Subcutaneous preadipocyte (primary cell): ENCODE measurements around the gene STK32B.

DNA sequence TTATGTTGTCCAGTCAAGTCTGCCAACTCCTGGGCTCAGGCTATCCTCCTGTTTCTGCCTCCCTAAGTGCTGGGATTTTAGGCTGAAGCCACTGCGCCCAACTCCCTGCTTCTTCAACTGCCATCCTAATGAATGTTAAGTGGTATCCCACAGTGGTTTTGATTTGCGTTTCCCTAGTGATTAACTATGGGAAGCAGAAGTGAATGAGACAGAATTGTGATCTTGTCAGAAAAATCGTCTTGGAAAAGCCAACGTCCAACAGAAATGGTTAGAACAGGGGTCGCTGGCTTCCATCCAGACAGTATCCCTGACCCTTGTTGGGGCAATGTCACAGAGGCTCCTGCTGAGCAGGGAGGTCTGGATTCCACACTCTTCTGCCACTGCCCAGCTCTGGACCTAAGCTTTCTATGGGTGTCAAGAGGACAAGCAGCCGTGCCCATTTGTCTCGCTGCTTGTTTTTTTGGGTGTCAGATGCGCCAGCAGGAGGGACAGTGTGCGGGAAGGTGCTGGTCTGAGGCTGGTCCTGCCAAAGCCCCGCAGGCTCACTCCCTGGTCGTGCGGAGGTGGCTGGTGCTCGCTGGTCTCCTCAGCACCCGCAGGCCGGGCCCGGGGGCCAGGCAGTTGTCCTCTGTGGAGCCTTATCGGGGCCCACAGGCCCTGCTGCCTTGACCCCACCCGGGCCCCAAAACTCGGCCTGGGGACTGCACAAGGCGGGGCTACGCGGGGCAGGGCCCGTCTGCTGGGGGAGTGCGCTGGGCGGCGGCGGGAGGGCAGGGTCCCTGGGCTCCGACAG, 697 bp upstream of the ADD1 start:
- CAGE, long polyA plus RNA: no peak

DNA sequence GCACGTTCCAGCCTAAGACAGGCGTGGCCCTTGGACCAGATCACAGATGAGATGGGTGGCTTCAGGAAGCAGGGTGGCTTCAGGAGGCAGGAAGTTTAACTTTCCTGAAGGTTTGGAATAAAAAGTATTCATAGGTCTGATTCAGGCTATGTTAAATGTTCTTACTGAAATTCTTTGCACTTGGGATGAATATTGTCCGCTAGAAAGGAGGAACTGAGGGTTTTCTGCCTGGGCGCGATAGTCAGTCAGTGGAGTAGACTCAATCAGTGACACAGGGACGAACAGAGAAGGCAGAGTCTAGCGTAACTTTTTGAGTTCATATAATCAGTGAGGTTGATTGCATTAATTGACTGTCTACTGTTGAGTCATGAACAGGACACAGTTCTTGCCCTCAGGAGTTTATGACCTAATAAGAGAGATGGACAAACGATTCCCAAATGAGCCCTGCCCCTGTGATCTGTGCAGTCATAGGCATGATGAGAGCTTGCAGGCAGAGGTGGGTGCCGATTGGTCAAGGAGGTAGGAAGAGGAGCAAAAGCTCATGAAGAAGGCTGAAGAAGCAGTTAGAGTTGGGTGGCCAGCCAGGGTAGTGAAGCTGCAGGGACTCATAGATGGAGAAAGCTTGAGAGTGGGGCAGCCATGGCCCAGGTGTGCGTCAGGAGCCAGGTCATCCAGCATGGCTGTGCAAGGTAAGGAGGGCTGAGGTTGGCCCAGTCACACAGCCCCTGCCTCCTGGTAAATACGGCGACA, 33.9 kb downstream of the MFSD10 start:
- CAGE, long polyA plus RNA: no peak

- CAGE, long polyA plus RNA: no peak
Observed at GRCh38 chr4:2924676-2925300, 9.8 kb downstream of the MFSD10 start.

DNA sequence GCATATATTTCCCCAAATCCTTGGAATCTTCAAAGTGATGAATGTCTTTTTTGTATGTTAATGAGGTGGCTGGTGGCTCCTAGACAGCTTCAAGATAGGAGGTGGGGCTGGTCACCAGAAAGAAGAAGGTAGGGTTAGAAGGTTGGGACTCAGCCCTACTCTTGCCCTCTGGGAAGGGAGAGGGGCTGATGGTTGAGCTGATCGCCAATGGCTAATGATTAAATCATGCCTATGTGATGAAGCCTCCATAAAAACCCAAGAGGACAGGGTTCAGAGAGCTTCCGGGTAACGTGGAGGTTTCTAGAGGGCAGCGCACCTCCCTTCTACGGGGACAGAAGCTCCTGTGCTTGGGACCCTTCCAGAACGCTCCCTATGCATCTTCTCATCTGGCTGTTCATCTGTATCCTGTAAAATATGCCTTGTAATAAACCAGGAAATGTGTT, 29.8 kb upstream of the HTT start:
- CAGE, long polyA plus RNA: no peak

DNA sequence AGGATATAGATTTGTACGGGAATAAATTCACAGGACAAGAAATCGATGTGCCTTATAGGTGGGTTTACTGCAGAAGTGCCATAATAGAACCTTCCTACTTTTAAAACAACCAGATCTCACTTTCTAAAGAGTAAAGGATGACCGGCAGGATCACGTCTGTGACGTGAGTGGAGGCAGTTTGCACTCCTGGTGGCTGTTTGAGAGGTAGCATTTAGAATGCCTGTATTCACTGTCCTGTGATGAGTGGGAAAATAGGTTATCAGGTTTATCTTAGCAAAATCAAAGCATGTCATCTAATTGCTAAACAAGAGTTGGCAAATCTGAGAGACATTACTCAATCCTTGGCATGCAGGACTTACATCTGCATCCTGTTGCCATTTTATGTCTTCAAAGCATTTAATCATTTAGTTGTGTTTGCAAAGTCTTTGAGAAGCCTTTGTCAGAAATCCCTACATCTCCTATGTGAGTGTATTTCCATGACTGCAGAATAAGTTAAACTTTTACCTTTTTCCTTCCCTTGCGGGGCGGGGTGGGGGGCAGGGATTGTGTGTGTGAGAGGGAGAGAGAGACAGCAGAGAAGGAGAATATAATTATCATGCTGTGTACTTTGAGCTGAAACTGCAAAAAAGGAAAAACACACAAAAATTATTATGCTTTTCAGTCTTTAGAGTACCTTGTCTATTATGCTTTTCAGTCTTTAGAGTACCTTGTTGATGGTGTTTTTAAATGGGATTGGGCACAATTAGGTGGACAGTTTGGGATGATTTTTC, 41.4 kb upstream of the MSANTD1 start:
- CAGE, long polyA plus RNA: no peak

DNA sequence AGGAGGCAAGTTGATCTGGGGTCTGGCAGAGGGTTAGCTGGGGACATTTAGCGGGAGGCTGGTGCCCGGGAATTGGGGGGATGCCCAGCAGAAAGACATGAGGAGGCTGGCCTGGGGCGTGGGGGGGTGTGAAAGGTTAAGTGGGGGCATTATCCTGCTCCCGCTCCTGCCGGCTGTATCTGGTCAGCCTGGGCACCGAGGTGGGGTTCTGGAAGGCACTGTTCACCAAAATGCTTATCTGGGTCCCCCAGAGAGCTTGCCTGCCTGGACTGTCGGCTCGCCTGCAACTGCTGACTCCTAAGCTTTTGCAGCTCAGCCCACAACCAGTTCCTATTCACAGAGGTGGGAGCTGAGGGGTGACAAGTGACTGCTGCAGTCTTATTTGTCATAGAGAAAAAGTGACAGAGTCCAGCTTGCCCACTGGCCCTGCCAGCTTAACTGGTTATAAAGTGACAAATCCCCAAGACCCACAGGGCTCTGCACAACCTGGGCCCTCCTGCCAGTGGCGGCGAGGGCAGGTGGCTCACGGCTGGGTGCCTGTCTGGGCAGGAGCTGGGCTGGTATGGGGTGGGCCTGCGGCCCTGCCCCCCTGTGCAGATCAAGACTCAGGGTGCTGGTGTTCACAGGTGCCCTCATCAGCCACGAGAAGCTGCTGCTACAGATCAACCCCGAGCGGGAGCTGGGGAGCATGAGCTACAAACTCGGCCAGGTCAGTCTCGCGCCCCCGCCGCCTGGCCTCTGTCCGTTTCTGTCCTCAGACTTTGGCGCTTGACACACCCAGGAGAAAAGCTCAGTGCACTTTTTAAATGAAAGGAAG, 23.7 kb upstream of the MSANTD1 start:
- CAGE, long polyA plus RNA: no peak

DNA sequence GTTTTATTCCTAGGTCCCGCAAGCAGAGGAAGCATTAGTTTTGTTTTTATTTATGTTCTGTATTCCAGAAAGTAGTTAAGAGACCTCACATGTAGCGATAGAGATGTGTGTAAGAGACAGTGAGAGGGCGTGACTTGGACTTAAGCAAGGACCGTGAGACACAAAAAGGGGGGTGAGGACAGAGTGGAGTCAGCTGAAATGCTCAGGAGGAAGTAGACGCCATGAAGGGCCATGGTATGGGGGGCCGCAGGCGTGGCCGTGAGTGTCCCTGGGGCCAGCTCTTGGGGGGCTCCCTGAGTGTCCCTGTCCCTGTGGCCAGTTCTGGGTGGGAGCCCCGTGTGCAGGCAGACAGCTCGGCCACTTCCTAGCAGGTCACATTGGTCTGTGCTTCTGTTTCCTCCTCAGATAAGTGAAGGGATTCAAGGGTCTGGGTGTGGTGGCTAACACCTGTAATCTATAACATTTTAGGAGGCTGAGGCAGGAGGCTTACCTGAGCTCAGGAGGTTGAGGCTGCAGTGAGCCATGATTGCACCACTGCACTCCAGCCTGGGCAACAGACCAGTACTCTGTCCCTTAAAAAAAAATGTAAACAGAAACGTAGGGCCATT, 23.0 kb upstream of the MSANTD1 start:
- CAGE, long polyA plus RNA: no peak

DNA sequence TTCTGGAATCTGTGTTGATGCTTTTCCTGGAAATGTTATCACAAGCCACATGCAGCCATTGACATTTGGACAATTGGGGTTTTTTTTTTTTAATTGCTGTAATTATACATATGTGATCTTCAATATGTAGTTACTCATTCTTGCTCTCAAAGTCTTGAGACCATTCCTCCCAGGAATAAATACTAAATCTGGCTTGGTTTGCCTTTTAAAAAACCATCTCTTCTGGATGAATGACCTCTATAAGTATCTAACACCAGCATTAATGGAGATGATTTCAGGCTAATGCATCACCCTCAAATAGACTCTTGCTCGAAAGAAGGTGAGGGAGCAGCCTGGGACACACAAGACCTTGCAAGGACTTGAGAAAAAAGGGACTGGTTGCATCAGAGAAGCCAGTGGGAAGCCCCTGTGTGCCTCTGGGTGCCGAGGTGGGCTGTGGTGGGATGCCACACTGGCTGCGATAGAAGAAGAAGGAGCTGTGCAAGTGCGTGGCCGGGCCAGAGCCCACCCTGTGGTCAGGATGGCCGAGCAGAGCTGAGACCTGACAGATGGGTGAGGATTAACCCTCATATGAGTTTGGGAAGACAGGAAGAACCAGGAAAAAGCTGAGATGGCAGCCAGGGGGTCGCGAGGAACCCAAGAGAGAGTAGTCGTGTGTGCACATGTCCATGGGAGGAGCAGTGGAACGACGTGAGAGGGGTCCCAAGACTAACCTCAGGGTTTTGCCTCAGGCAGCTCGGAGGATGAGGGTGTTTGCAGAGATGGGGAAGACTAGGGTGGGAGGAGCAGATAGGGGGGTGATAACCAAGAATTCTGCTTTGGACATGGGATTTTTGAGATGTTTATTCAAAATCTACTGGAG, 44.7 kb upstream of the HGFAC start:
- CAGE, long polyA plus RNA: no peak

DNA sequence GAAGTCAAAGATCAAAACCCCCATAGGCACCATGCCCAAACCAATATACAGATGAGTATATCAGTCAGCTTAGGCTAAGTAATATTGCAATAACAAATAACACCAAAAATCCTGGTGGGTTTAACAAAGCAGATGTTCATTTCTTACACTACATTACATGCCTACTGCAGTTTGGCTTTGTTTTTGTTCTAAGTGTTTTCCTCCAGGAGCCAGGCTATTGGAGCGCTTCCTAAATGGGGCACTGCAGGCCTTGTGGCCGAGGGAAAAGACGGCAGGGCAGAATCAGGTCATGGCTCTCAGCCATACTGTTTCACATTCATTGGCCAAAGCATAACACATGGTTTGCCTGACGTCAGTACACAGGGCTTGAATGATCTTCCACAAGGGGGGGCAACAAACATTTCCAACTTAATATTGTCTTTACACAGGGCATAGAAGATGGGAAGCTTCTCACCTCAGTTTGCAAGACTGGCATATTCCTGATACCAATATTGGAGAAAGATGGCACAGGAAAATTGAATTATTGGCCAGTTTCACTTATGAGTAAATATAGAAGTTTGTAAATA, 42.0 kb upstream of the HGFAC start:
- CAGE, long polyA plus RNA: no peak

- CAGE, long polyA plus RNA: no peak
Observed at GRCh38 chr4:3442744-3443069, 939 bp downstream of the HGFAC start.

DNA sequence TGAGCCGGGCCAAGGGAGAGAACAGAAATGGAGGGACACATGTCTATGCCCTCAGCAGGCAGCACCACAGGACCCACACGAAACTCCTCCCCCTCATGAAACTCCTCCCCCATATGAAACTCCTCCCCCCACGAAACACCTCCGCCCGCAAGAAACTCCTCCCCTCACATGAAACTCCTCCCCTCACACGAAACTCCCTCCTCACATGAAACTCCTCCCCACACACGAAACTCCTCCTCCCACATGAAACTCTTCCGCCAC, 14.9 kb downstream of the ADRA2C start:
- CAGE, long polyA plus RNA: no peak

GRCh38 chr4:4444200-4444874, 57.4 kb downstream of the NSG1 start:
- CAGE, long polyA plus RNA: no peak

GRCh38 chr4:4540927-4541655, 757 bp downstream of the STX18 start:
- CAGE, long polyA plus RNA: no peak

DNA sequence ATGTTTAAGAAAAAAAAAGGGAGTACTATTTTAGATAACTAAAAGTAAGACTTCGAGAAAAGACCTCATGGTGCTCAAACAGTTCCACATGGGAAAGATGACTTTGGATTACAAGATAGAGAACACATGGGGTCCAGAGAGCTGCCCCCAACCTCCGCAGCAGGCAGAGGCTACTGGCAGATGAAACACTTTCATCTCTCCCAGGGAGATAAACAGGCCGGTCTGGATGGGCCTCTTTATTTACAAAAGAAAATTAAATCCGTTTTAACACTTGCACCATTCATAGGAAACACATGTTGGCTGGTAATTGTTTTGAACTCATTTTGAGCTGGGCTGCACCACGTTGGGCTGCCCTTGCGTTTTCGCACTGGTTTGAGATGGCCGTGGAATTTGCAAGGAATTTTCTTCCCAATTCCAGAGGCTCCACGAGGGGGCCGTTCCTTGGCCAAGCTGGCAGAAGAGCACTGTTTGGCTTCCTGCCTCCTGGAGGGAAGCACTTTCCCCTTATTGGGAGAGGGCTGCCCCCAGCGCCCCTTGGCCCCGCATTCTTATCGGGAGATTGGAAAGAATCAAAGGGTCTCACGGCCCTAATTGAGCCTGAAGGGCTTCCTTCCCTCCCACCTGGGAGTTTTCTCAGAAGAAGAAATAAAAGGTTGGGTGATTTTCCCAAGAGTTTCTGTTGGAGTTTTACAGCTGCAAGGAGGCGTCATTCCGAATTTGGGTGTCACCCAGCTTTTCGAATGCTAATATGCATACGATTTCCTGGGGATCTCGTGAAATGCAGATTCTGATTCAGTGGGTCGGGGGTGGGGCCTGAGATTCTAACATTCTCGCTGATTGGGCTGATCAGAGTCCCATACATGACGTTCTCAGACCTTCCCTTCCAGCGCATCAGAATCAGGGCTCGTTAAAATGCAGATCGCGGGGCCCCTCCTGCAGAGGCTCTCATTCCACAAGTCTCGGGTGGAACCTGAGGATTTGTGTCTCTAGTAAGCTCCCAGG, 125.5 kb upstream of the STX18 start:
- CAGE, long polyA plus RNA: no peak

DNA sequence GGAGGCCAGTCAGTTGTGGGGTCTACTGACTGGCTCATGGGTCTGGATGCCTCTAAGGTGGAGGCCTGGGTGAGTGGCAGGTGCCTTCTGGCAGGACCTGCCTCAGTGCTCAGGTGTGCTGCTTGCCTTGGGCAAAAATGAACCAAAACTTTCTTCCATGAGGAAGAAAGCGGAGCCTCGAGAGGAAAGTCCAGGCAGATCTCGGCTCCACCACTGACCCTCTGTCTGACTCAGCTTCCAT, 144.1 kb upstream of the STX18 start:
- CAGE, long polyA plus RNA: no peak

GRCh38 chr4:4865295-4865735, 5.8 kb downstream of the MSX1 start:
- CAGE, long polyA plus RNA: no peak

DNA sequence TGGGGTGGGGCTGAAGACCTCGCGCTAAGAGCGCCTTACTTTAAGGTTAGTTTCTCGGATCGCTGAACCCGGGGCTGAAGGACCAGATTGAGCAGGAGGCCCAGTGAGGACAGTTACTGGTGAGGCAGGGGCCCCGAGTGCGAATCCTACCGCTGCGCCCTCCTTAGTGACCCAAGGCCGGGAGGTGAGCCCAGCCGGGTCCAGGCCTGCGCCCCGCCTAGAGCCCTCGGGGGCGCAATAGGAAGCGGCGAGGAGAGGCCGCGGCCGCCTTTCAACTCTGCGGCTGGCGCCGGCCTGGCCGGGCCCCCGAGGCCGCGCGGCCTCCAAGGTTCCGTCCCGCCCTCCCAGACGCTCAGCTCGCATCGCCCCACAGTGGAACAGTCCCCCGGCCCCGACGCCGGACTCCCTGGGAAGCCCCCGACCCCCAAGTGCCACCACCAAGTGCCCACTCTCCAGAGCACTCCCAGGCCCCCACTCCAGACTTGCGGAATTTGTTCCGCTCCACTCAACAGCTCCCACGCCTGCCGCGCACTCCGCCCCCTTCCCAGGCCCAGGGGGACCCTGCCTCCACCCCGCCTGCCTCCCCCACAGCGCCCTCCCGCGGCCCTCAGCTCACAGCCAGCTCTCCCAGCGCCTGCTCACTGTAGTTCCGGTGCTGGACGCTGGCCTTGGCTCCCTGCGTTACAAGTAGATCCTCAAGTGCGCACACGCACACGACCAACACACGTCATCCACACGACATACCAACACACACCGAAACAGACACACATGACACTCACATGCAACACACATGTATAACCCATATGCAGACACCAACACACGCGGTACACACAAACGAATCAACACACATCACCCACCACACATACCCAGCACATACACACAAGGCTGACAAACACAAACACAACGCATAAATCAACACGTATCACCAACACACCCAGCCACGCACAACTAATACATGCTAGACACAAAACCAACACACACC, 7.9 kb downstream of the MSX1 start:
- CAGE, long polyA plus RNA: no peak

- CAGE, long polyA plus RNA: no peak
Observed at GRCh38 chr4:5051080-5051957, at the start of gene STK32B. TSS of gene STK32B (plus strand) at chr4:5051480.

DNA sequence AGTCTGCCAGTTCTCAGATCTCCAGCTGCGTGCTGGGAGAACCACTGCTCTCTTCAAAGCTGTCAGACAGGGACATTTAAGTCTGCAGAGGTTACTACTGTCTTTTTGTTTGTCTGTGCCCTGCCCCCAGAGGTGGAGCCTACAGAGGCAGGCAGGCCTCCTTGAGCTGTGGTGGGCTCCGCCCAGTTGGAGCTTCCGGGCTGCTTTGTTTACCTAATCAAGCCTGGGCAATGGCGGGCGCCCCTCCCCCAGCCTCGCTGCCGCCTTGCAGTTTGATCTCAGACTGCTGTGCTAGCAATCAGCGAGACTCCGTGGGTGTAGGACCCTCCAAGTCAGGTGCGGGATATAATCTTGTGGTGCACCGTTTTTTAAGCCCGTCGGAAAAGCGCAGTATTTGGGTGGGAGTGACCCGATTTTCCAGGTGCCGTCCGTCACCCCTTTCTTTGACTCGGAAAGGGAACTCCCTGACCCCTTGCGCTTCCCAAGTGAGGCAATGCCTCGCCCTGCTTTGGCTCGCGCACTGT, 264.4 kb downstream of the EVC2 start:
- CAGE, long polyA plus RNA: no peak

DNA sequence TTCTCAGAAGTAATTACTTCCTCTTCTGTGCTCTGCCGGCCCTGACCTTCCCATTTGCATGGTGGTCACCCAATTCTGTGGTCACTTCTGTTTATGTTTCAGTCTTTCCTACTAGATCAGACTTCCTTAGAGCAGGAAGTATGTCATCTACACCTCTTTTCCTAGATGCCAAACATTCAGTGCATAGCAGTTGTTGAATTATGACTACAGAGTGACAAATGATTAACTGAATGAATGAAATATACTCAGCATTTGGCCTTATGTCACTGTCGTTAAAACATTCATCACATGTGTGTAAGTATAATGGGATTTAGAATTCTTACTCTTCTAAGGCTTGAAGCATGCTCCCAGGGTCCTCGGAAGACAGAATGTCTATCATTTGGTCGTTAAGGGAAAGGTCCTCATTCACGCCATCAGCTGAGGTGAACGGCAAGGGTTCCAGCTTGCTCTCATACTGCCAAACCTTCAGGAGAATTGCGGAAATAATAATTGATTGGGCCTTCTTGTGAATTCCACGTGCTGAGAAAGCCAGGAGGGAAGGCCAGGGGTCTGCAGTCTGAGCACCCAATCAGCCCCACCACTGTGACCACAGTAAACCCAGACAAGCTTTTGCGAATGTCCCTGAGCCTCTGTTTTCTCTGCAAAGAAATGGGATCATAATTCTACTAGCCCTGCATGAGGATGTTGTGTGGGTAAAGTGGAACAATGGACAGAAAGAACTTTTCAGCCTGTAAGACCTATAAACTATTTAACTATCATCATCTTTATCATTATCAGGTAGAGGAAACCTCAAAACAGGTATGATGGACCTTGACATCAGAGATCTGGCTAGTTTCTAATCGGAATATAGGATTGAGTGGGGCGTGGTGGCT, 45.3 kb downstream of the EVC2 start:
- CAGE, long polyA plus RNA: no peak